ENCODE measurements around a stretch of chr9.

DNA sequence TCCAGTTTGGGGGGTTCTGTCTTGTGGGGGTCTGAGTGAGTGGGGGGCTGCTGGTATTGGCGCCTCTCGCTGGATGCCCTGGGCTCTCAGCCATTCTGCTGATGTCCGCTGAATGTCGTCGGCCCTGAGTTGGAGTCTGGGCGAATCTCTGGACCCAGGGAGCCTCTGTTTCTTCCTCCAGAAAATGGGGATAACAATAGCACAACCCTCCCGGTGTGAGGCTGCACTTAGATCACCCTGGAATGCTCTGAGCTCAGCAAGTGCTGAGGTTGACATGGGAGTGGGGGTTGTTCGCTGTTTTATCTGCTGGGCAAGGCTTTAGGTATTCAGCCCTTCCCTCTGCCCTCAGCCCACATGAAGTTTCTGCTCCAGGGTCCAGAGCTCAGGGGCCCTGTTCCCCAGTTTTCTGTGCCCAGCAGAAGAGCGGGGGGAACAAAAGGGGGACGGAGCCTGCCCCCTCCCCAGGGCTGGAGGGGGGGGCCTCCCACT is 215.9 kb downstream of the C9orf50 start:
- RRBS, result no CpG with 5 or more reads among the region's 10 CpGs

DNA sequence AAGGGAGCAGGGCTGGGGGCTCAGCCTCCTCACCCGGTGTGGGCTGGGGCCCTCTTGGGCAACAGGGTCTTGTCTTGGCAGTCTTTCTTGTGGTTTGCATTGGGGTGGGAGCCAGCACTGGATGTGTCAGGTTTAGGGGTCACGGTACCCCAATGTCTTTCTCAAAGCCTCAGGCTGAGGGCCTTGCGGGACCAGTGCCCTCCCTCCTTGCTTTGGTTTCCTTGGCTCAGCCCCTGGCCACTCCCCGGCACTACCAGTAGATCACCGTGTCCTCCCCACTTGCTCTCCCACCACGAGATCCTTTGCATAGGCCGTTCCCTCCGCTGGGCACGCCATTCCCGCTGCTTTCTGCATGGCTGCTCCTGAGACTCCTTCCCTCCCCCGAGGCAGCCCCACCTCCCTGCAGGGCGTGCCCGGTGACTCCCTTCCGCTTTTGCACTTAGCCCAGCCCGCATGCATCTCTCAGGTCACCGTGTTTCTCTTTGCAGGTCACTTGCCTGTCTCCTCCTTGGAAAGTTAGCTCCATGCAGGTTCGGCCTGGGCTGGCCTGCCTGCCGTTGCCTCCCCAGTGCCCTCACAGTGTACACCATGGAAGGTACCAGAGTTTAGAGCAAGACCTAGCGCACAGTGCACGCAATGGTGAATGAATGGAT is 214.6 kb downstream of the C9orf50 start:
- RRBS, result no CpG with 5 or more reads among the region's 20 CpGs

DNA sequence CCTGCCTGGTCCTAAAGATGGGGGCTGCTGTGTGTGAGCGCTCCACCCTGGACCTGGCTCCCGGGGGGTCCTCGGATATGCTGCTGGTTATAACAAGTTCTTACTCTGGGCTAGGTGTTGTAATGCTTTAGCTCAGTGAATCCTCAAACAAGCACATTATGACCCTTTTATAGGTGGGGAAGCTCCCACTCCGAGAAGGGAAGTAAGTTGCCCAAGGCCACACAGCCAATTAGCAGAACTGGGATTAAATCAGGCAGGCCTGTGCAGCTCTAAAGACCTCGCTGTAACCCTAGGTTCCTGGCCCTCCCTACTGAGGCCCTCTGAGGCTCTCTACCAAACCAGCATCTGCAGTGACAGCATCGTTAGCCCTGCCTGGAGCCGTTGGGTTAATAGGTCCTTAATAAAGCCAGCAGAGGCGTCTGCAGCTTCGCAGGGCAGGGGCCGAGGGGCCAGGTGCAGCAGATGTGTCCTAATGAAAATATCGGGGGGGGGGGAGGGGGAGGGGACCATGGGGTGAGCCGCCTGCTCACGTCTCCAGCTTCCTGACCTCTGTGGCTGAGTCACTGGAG is 204.1 kb downstream of the C9orf50 start:
- RRBS, result no CpG with 5 or more reads among the region's 13 CpGs

GRCh38 chr9:129459586-129459919 is 161.3 kb downstream of the C9orf50 start:
- RRBS, result 7% methylated on average over 3 of the region's 12 CpGs

- RRBS, result no CpG with 5 or more reads among the region's 11 CpGs
These were observed 134.1 kb downstream of the C9orf50 start for GRCh38 chr9:129486647-129487300.

DNA sequence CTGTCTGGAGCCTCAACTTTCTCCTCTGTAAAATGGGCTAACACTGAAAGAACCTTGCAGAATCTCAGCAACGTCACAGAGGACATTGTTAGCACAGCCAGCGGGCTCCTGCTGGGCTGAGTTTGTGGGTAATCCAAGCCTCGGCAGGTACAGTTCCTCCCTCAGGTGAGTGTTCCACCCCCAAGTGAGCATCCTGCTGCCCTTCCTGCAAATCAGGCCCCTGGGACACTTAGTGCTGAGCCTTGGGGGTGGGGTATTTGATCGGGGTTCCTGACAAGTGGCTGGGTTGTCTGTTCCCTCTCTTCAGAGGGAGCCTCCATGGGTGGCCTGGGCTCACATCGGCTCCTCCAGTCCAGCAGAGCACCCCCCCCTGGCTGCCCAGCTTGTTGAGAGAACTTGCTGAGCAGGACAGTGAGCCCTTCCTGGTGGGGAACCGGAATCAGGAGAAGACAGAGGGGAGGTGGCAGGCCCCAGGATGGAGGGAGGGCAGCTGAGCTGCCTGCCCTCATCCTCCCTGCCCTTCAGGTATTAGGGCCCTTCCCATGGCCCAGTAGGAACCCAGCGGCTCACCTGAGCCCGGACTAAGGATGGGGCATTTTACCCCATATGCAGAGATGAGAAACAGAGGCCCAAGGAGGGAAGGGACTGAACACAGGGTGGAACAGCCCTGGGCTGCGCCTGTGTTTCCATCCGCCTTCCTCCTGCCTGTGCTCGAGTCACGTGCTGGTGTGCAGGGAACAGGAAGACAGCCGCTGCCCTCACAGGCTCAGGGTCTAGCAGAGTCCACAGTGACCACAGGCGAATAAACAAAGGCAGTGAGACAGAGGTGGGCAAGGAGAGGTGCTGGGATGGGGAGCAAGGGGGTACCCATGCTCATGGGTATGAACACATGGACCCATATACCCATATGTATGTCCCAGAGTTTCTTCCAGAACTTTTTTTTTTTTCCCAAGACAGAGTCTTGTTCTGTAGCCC is 129.7 kb downstream of the C9orf50 start:
- RRBS, result no CpG with 5 or more reads among the region's 14 CpGs

DNA sequence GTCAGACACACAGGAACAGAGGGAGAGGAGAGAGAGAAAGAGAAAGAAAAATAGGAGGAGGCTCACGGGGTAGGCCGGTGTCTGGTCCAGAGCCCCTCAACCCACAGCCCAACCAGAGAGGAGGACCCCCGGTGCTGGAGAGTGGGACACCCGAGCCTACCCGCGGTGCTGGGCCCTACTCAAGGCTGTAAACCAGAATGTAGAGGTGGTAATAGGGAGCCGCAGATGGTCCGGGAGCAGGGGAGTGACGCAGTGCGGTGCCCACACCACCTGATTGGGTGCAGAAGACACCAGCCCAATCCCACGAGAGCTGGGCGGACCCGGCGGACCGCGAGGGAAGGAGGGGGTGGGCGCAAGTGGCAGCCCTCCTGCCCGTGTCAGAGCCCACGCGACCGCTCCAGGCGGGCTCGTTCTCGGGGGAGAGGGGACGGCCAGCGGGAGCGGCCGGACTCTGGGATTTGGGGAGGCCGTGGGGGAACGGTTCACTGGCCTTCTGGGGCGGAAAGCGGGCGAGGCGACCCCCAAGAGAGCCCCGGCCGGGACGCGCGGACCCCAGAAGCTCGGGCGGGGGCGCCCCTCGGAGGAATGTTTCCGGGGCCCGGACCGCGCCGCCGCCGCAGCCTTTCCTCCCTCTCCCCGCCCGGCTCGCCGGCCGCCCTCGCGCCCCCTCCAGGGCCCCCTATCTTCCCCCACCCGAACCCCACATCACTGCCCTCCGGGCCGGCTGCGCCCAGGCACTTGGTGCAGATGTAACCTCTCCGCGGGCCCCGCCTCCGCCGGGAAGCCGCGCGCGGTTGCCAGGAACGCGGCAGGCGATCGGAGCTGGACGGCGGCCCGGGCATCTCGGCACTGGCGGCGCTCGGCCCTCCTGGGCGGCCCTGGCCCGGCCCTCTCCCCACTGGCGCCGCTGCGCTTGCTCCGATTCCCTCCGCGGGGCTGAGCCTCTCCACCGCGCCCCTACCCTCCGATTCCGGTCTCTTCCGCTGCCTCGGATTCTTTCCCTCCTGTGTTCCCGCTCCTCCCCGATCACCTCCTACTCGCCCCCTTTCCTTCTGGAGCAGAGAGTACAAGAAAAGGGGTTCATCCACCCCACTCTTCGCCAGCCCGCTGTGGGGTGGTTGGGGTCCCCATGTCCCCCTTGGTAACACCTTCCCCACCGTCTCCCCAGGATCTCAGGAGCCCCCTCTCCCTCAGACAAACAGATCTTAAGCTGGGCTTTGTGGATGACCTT is 70.9 kb downstream of the C9orf50 start:
- RRBS, result 12% methylated on average over 74 of the region's 101 CpGs

- RRBS, result no CpG with 5 or more reads among the region's 4 CpGs
These were observed 51.2 kb downstream of the C9orf50 start for GRCh38 chr9:129569611-129570191.

GRCh38 chr9:129575764-129576213 is 45.1 kb downstream of the C9orf50 start:
- RRBS, result no CpG with 5 or more reads among the region's 10 CpGs

GRCh38 chr9:129624911-129625551 is 932 bp upstream of the NTMT1 start:
- RRBS, result no CpG with 5 or more reads among the region's 21 CpGs

GRCh38 chr9:129664542-129665116 is 818 bp upstream of the PRRX2 start:
- RRBS, result 72% methylated on average over 9 of the region's 25 CpGs

GRCh38 chr9:129676720-129677944 is 11.7 kb downstream of the PRRX2 start:
- RRBS, result 87% methylated on average over 5 of the region's 30 CpGs

- RRBS, result 9% methylated on average over 3 of the region's 20 CpGs
These were observed 26.2 kb downstream of the PTGES start for GRCh38 chr9:129726582-129727169.

GRCh38 chr9:129914136-129914558 is 78.9 kb downstream of the USP20 start:
- RRBS, result no CpG with 5 or more reads among the region's 3 CpGs

GRCh38 chr9:129962686-129963720 is 80.0 kb downstream of the FNBP1 start:
- RRBS, result no CpG with 5 or more reads among the region's 18 CpGs

GRCh38 chr9:129964633-129965800 is 78.0 kb downstream of the FNBP1 start:
- RRBS, result no CpG with 5 or more reads among the region's 22 CpGs

DNA sequence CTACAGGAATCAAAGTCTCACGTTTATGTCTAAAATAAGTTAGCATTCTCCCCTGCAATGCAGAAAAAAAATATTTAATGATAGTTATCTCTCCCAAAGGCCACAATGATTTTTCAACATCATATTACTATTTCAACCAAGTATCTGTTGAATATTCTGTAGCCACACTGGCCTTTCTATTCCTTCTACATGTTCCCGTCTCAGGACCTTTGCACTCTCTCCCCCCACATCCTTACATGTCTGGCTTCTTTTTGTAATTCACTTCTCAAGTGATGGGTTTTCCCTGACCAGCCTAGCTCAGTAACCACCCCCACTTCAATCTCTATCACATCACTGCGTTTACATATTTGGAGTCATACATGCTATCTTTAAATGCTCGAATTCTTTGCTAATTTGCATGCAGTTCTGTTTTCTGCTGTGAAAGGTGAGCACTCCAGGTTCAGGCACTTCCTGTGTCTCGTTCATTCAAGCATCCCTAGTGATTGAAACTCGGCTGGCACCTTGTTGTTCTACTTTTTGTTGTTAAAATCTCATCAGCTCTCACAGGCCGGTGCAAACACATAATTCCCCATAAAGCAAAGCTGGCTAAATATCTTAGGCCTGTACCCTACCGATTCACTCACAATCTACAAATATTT is 54.0 kb downstream of the FNBP1 start:
- RRBS, result no CpG with 5 or more reads among the region's 8 CpGs

- RRBS, result no CpG with 5 or more reads among the region's 6 CpGs
These were observed 34.5 kb downstream of the FNBP1 start for GRCh38 chr9:130008379-130009010.

DNA sequence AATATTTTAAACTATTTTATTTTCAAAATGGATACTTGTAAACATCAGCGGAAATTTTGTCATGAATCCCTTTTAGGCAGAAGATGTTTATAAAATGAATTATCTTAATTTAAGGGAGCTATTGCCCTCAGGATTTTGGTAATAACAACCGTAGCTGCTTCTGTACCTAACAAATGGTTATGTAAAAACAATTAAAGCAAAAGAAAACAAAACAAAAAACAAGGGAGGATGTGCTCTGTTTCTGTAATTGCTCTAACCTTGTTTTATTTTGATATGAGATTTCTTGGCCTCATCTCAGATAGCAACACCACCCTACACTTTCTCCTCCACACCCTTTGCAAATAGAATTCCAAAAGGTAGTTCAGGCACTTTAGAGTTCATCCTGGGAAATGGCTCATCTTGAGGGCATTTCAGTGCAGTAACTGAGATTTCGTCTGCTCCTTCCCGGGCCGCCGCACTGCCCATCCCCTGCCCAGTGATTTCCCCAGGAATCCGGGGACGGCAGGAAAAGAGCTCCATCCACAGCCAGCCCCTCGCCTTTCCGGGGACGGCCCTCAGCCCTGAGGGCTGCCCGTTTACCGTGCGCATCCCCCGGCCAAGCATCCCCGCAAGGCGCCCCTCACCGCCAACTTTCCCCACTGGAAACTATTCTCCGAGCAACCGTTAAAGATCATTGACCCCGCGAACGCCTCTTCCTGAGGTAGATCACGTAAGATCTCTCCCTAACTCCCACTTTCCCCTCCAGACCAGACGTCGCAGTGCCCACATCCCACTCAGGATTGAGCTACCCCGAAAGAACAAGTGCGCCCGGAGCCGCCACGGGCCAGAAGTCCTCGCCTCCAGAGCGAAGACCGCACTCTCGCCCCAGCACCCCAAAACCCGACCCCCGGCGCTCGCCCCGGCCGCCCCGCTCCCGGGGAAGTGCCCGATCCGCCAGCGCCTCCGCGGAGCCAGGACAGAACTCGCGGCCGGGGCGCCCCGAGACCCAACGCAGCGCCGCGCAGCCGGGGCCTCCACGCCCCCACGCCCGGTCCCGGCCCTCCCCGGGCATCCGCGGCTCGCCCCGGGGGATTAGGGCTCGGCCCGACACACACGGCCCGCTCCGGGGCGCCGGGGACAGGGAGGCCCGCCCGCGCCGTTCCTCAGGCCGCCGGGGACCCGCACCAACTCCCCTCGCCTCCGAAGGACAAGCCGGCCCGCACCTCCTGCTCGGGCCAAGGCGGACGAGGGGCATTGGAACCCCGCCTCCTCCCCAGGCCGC is 989 bp downstream of the FNBP1 start:
- RRBS, result 2% methylated on average over 48 of the region's 90 CpGs

GRCh38 chr9:130077187-130077625 is 23.5 kb downstream of the GPR107 start:
- RRBS, result no CpG with 5 or more reads among the region's 5 CpGs